ENCODE measurements around the genes IL26 and MDM1.

- PRO-cap = no peak
Measured at GRCh38 chr12:65936325-65936840, 112.1 kb downstream of the HMGA2 start.

DNA sequence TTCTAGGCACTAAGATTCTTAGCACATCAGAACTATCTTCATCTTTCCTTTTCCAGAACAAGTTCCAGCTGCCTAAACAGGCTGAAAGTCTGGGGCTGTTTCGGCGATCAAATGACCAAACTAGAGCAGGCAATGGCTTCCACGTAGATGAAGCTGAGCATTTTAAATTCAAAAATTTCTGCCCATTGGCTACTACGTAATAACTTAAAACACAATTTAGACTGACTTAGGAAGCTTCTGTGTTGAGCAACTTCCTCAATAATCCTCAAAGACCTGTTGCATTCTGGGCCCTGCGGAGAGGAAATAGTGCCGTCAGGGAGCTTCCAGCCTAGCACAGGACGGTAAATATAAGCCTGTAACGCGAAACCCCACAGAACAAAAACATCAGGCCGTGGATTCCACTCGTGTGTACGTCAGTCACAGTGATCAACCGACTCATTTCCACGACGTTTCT is 705 bp downstream of the TMBIM4 start:
- PRO-cap = bidirectional peak, plus-strand start at position 306 of the sequence, minus-strand start at position 149 of the sequence

DNA sequence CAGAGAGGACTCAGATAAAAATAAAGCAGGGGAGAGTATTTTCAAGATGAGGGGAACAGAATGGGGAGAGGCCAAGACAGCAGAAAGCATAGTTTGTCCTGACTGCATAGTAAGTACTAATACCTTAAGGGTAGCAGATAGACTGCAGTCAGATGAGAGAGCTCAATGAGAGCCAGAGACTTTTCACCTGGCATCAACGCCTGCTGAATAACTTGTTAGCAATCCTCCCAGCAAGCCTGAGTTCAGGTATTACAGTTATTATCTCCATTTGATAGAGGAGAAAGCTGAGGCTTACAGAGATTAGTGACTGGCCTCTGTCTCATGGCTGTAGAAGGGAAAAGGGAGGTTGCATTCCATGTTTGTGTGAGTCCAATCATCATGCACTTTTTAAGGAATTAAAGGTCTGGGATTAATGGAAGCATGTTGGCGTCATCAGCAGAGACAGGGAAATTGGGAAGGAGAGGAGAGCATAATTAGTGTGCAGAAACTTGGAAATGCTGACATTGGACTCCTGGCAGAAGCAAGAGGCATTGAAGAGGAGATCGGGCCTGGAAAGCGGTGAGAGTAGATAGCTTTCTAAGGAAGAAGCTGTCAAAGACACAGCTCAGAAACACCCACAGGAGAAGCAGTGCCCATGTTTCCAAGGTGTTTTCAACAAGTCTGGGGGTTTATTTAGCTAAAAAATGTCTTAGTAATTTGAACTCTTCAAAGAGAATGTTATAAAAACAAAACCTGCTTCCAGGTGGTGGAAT is 49.3 kb downstream of the IRAK3 start:
- PRO-cap = no peak

- PRO-cap = no peak
Measured at GRCh38 chr12:66467875-66468282, 165.6 kb downstream of the HELB start.

- PRO-cap = unidirectional peak, minus-strand start at chr12:66536966
Measured at GRCh38 chr12:66536906-66537193, 142.0 kb downstream of the GRIP1 start.

DNA sequence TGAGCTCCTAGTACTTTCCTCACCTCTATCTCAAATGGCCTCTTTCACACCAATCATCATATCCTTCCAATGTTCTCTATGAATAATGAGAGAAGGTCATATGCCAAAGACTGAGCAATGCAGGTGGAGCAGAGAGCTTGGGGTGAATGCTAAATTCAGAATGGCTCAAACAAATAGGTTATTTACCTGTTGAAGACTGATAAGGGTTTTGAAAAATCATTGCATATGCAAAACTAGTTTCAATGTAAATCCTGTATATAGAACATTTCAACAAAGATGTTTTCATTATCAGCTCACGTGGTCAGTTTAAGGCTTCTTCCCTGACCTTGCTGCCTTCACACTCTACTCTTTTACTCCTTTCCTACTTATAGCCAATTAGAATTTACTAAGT is 230.3 kb upstream of the GRIP1 start:
- PRO-cap = no peak

DNA sequence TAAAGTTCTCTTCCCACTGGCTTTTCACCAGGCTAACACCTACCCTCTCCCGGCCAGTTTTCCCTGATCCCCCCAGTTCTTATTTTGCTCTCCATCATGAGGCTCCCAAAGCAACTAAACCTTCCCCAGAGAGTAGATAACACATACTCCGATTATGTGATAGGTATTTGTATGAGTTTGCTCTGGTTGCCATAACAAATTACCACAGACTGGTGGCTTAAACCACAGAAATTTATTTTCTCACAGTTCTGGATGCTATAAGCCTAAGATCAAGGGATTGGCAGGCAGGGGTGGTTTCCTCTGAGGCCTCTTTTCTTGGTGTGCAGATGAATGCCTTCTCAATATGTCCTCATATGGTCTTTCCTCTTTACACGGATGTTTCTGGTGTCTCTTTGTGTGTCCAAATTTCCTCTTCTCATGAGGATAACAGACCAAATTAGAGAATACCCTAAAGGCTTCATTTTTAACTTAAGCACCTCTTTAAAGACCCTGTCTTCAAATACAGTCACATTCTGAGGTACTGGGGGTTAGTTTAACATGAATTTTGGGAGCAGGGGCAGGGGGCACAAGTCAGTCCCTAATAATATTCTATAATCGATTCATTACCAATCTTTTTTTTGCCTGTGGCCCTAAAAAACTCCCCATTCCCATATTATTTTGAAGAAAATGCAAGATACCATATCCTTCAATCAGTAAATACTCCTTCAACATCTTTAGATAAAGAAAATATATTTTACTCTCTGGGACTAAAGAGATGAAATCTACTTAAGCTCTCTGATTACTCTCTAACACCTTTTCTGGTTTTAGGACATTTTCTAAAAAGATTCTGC is 285.9 kb upstream of the GRIP1 start:
- PRO-cap = no peak

DNA sequence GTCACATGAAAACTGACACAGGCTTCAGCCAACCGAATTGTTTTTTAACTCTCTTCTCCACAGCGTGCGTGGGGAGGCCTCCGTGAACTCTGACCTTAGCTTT is 108 bp upstream of the CAND1 start:
- PRO-cap = no peak

DNA sequence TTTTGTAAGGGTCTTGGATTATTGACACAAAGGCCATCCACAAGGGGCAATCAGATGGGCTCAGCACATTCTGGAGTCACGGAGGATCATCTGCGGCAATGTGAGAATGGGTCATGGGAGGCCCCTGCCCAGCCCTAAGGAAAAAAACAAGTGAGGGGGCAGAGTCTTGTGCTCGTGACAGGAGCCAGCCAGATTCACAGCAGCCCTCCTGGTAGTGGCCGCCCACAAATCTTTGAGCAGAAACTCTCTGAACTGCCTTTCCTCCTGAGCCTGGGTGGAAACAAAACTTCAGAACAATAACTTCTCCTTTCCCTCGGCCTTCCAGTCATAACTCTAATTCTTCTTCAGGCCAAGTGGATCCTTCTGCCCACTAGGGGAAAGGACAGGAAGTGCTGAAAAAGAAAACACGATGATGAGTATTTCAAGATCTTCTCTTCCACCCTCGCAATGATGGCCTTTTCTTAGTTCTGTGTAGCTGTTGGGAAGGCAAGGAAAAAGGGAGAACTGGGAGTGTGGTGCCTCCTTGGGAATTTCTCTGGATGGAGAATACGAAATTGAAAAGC is 188.6 kb downstream of the CAND1 start:
- PRO-cap = no peak

DNA sequence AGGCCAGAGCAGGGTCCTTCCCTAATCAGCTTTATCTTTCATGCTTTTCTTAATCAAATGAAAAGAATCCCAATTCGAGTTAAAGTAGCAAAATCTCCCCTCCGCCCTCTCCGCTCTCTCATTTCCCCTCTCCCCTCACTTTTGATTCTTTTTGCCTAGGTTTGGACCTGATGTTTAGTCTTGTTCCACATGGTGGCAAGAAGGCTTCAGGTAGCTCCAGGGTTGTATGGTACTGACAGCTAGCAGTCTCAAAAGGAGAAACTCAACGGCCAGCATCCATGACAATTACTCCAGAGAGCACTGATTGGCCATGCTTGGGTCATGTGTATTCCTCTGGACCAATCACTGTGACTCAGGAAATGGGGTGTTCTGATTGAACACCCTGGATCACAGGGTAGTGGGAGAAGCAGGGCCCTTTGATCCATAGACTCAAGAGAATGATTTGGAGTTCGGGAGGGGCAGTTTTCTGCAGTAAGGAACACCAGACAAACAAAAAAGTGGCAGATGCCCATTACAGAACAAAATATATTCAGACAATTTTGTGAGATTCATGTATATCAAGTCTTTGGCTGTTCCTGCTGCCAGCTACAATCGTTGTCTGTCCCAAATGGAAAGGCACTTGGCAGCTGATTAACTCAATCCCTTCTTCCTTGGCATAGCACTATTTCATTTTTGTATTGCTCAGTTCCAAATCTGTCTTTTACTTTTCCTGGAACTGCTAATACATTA is 45.4 kb downstream of the DYRK2 start:
- PRO-cap = no peak

- PRO-cap = no peak
Measured at GRCh38 chr12:67705842-67706237, 57.3 kb downstream of the DYRK2 start.

GRCh38 chr12:67827832-67828551 is 179.4 kb downstream of the DYRK2 start:
- PRO-cap = no peak

GRCh38 chr12:68225530-68226005 is at the start of gene IL26:
Gene IL26 (minus strand): TSS chr12:68225810.
- PRO-cap = no peak

- PRO-cap = no peak
Measured at GRCh38 chr12:68245482-68246225, 7.8 kb downstream of the IL22 start.

DNA sequence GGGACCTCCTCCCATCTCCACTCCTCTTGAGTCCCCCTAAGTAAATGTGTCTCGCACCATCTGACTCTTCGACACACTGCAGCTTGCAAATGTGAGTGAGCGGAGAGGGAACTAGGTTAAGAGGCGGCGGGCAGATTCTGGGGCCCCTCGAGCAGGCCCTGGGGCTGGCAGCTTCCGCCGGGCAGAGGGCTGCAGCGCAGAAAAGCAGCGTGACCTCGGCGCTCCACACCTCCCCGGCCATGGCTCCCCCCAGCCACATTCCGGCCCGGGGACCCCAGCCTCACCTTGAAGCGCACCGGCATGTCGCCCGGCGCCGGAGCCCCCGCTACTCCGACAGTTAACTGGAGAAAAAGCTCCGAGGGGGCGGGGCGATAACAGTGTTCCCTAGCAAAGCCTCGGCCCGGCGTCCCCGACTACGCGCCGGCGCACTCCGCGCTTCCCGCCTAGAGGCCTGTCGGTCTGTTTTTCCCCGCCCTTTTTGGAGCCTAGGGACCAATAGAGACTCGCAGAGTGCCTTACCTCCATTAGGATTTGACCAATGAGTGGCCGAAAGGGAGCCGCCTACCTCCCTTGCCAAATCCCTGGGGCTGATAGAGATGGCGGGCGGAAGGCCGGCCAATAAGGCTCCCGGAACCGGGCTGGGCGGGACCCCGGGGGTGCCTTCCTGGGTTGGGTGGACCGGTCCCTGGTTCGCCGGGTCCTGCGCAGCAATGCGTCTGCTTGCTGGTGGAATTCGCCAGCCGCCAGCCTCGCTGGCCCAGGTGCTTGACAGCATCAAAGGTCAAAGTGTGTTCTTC is at the start of gene MDM1:
TSS of gene MDM1 (minus strand) at position 419 of the 797 bp plus-strand sequence.
- PRO-cap = bidirectional peak, plus-strand start at position 186 of the sequence, minus-strand start at position 91 of the sequence; bidirectional peak, plus-strand start at position 688 of the sequence, minus-strand start at position 411 of the sequence

DNA sequence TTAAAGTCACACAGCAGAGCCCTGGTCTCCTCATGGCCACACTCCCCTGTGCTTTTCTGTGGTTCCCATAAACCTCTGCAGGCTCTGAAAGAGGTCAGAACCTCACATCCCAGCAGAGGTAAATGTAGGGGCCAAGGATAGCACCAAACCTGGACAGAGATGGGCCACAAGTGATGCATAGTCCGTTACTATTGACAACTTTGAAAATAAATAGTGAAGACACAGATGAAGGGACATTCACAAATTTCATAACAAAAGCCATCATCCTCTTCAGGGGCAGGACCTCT is 35.6 kb upstream of the MDM1 start:
- PRO-cap = no peak

DNA sequence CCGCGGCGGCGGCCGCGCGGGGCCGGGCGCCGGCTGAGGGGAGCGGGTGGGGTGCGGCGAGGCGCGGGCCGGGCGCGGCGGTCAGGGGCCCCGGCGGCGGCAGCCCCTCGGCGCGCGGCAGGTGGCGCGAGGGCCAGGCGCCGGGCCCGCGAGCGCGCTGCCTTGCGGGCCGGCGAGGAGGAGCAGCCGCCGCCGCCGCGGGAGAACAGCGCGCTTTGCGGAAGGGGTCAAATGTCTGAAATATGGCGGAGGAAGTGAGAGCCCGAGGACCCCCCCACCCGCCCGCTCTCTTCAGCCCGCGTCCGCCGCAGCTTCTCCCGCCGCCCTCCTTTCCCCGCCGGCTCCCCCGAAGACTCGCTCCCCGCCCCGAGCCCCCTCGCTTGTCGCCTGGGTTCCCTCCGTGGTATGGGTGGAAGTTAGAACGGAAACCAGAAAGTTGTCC is 400 bp downstream of the RAP1B start:
- PRO-cap = bidirectional peak, plus-strand start at position 257 of the sequence, minus-strand start at position 217 of the sequence

GRCh38 chr12:68611520-68612248 is 985 bp downstream of the RAP1B start:
- PRO-cap = bidirectional peak, plus-strand start at chr12:68611650, minus-strand start at chr12:68611731; unidirectional peak, minus-strand start at chr12:68612011

- PRO-cap = unidirectional peak, plus-strand start at chr12:68674098
Measured at GRCh38 chr12:68673832-68674299, 12.9 kb upstream of the NUP107 start.

- PRO-cap = no peak
Measured at GRCh38 chr12:68745204-68745707, 720 bp upstream of the SLC35E3 start.